ENCODE data around the gene PPP2R2D.

DNA sequence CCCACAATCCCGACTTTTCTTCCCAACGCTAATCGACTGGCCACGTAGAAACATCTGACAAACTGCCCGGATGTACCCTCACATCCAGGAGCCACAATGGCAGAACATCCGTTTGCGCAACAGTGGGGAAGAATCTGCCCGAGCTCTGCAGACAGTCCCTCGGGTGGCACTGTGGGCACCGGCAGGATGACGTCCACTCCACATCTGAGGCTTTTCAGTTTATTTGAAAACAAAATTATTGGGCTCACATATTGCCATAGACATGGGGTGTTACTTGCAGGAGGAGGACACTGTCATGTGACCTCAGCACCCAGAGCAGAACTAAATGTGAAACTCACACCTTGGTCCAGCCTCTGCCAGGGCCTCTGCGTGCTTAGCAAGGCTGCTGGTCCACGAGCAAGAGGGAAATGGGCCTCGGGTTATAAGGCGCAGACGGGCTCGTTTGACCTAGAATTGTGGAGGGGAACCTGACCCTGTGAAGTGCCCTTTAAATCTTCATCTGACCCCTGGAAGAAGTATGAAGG, 84.0 kb downstream of the MKI67 start:
- PRO-cap, result no peak

- PRO-cap, result no peak
Measured at GRCh38 chr10:128212008-128212663, 85.9 kb upstream of the MKI67 start.

DNA sequence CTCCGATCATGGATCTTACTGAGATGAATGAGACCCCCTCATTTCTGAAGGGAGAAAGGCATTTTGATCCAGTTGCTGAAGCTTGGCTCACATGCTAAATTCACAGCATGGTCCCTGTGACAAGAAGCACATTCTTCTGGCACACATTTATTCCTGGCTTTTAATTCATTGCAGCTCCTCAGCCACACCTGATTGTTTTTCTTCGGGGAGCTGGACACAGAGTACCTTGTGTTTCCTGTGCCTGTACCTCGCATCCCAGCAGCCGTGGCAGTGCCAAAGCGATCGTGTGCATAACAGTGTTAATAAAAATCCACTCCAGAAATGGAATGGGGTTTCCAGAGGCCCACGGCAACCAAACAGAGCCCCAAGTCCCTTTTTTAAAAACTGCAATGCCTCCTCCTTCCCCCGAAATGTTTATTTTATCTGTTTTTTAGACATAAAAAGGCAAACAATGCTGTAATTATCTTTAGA, 615.3 kb upstream of the MGMT start:
- PRO-cap, result no peak

GRCh38 chr10:129946353-129946771, 17.7 kb downstream of the EBF3 start:
- PRO-cap, result no peak

DNA sequence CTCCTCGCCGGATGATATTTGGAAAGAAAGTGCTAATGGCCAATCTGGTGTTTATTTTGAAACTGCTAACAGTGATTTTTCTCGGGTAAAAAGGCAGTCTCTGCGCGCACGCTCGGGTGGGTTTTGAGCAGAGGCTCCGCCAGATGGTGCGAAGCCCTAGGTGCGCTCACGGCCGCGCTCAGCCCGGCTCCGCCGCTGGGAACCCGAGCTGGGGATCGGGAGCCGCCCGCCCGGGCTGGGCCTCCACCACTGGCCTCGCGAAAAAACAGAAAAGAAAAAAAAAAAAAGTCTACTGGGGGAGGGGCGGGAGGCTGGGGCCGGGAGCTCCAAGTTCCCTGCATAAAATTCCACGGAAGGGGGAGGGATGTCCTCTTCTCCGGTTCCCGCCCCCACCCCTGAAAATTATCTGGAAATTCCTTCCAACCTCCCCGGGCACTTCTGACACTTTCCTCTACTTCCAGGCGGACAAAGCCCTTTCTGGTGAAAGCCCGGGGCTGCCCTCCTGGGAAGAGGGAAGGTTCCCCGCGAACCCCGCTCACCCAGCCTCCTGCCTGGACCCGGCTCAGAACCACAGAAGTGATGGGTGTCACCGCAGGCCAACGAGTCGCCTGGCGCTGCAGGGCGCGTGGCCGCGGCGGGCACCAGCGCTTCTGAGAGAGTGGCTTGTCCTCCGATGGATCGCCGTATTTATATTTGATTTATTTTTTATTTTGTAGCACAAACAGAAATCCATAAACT, 4.1 kb downstream of the EBF3 start:
- PRO-cap, result no peak

DNA sequence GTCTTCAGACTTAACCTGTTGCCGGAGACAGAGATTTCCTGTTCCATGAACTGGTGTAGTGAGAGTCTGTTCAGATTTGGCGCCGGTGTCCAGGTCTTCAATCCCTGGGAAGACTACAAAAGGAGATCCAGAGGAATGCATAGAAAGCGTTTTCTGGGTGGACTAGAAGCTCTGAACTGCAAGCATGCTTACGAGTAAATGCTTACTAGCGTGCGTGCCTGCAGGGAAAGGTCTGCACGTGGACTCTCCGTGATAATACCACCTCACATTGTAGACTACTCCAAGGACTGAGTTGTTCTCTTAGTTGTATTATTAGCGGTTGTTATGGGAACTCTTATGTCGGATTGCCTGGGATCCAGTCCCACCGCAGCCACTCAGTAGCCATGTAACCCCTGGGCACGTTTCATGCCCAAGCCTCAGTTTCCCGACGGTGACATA, 958 bp downstream of the GLRX3 start:
- PRO-cap, result no peak

GRCh38 chr10:131094465-131095385, 216.8 kb downstream of the TCERG1L start:
- PRO-cap, result no peak

GRCh38 chr10:131269436-131269785, 42.1 kb downstream of the TCERG1L start:
- PRO-cap, result no peak

DNA sequence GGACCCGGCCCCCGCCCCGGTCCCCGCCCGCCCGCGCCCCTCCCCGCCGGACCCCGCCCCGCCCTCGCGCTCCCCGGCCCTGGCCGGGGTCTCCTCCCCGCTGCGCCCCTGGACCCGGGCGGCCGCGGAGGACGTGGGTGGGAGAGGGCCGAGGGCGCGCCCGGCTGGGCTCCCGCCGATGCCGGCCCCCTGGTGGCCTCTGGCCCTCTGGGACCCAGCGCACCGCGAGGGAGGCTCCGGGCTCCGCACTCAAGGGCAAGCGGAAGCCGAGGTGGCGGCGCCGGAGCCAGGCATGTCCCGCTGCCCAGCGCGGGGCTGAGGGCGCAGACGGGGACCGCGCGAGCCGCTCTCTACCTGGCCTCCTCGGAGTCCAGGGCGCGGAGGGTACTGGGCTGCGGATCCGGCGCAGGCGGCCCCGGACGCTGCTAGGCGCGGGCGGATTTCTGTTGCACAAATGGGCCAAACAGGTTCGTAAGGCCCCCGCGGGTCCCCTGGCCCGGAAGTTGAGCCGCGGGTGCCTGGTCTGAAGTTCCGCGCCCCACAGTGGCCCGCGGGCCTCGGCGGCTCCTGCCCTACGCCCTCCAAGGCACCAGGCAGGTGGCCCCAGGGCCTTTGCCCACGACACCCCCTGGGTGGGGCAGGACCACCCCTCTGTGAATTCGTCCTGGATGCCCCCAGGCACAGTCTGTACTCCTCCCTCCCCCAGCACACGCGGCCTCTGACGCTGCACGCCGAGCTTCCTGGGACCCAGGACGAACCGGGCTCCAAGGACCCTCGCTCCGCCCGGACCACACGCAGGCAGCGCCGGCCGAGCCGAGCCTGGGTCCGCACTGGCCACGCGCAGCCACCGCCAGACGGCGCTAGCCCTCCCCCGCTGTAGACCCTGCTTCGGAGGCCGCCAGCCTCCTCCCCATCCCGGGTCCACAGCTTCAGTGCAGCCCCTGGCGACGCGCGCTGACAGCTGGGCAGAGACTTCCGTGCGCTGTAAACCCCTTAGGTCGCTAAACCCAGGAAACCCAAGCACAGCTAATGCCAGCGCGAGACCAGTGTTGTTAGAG, 616 bp upstream of the TCERG1L start:
- PRO-cap, result no peak

GRCh38 chr10:131360115-131360355, 48.5 kb upstream of the TCERG1L start:
- PRO-cap, result no peak

GRCh38 chr10:131385351-131385772, 73.8 kb upstream of the TCERG1L start:
- PRO-cap, result no peak

DNA sequence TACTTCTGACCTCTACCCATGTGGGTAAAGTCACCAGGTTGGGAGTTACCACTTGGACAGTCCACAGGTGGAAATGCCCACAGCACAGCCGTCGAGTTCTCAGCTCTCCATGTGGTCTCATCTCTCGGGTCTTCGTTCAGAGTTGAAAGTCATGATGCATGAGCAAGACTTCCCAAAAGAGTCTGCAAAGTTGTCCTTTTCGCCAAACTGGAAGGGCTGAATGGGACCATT, 79.1 kb upstream of the PPP2R2D start:
- PRO-cap, result no peak

GRCh38 chr10:131891987-131892581, 8.7 kb upstream of the PPP2R2D start:
- PRO-cap, result no peak

DNA sequence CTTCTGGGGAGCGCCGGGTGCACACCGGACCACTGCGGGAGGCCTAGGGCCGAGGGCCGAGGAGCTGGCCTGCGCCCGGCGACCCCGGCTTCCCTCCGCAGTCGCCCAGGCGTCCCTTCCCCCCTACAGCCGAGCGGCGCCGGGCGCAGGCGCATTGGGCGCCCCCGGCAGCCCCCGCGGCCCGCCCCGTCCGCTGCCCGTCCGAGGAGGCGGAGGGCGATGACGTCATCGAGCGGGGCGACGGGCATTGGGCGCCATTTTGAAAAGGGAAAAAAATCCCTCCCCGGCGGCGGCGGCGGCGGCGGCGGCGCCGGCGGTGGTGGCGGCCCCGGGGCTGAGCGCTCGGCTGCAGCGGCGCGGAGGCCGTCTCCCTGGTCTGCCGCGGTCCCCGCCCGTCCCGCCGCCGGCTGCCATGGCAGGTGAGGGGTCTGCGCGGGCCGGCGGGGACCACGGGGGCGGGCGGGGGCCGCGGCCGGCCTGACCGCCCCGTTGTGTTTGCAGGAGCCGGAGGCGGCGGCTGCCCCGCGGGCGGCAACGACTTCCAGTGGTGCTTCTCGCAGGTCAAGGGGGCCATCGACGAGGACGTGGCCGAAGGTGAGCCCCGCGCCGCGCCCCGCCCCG, at the start of gene PPP2R2D:
PPP2R2D (plus strand) TSS at position 272 of the 621 bp plus-strand sequence.
- PRO-cap, result bidirectional peak, plus-strand start at position 292 of the sequence, minus-strand start at position 141 of the sequence

DNA sequence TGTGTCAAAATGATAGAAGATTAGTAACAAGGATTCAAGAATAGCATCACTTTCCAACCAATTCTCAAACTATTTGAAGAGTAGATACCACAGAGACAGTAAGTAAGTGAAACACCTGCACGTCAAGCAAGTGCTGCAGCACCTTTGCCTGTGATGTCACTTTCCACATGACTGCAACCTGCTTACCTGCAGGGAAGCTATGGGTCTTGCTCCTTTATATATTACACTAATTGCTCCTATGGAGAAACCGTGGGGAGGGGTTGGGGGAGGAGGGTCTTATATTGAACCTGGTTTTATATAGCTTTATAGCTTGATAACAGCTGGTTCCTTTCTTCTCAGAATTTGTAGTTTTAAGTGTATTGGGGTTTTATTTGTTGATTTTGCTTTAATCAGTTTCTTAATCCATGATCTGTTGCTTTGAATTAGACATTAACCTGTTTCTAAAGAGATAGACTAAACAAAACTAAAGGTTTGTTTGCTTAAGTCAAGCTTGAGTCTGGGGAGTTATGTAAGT, 5.2 kb downstream of the PPP2R2D start:
- PRO-cap, result no peak

- PRO-cap, result no peak
Measured at GRCh38 chr10:131911454-131912391, 10.9 kb downstream of the PPP2R2D start.

DNA sequence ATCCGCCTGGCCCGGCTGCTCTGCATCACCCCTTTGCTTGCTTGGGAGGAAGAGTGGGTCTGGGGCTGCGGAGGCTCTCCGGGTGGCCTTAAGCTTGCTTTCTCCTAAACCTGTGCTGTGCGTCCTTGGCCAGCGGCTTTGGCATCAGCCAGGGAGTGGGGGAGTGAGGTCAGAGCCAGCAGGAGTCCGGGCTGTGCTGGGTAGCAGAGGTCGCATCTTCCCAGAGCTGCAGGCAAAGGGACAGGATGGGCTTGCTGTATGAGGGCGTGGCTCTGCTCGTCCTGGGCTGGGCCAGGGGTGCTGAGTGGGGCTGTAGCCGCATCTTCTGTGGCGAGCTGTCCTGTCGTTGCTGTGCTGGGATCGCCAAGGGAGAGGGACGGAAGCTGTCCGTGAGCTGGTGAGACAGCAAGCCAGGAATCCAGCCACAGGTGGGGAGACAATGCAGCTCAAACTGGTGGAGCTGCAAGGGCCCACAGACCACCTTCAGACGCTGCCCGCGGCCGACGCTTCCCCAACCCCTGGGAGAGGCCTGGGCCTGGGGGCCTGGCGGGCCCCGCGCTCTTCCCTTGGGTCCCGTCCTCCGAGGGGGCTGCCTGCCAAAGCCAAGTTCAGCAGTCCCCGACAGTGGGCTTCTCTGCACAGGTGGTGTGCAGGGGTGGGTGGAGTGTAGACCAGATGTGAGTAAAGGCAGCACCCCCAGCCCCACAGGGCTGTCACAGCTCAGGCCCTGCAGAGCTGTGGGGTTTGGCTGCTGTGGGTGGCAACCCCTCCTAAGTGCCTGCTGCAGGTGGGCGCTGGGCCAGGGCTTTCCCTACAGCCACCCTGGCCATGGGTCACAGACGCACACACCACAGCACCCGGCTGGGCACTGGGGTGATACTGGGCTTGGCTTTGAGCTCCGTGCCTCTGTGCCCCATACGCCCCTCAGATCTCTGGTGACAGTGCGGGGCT, 20.8 kb downstream of the BNIP3 start:
- PRO-cap, result no peak

GRCh38 chr10:132161837-132162751, 24.7 kb upstream of the DPYSL4 start:
- PRO-cap, result no peak

- PRO-cap, result no peak
Measured at GRCh38 chr10:132175797-132176858, 10.6 kb upstream of the DPYSL4 start.

DNA sequence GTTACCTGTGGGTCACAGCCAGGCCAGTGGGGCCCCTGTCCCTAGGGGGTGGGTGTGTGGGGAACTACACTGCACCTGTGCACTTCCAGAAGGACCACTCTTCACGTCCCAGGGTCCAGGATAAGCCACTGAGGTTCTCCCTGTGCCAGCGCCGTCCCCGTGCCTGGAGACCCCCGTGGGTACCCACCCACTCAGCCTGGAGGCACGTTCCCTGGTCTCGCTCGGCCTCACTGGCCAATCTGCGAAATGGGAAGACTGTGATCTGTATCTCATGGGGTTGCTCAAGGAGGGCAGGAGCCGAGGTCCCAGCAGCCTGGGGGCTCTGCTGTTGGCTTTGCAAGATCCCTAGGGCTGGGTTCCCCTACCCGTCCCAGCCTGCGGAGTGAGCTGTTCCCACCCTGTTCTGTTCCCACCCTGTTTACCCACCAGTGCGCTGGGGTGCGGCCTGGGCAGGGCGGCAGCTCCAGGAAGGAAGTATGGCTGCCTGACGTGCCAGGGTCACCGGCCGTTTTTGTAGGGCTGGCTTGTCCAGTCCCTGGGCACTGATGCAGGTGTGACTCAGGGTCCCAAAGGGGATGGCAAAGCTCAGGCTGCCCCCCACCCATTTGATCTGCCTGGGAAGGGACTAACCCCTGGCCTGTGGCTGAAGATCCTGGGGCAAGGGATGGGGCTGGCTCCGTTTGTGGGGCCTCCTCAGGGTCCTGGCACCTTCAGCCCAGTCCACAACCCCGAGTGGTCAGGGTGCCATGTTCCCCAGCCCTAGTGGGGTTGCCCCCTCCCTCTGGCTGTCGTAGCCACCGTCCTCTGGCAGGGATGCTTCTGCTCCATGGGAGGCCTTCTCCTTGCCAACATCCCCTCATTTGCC, 4.8 kb downstream of the PWWP2B start:
- PRO-cap, result bidirectional peak, plus-strand start at position 477 of the sequence, minus-strand start at position 384 of the sequence